Choroid plexus epithelial cell (primary cell): ENCODE measurements around the genes TPM1 and RAB8B.

DNA sequence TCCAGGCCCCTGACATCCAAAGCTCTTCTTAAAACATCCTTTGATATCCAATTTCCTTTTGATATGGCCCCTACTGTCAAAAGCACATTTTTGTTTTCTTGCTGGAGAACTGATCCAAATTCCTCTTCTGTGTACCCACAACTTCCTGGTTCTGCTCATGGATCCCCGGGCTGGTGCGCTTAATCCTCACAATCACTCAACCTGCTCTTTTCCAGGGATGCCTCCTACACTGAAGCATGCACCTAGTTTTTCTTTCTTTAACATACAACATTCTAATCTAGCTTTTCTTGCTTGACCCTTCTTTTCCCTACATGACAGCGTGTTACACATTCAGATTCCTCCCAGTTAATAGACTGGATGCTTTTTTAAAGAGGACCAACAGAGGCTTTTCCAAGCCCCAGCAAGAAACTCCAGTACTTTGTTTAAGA, 126.6 kb downstream of the RORA start:
- RRBS, result no CpG with 5 or more reads among the region's 3 CpGs

- RRBS, result 2% methylated on average over 8 of the region's 44 CpGs
These were observed 1.9 kb downstream of the RORA start for GRCh38 chr15:61226896-61227917.

- RRBS, result no CpG with 5 or more reads among the region's 11 CpGs
These were observed 319 bp downstream of the C2CD4A start for GRCh38 chr15:62067101-62067490.

GRCh38 chr15:62098975-62099771, 32.4 kb downstream of the C2CD4A start:
- RRBS, result no CpG with 5 or more reads among the region's 8 CpGs

- RRBS, result no CpG with 5 or more reads among the region's 11 CpGs
These were observed 7.9 kb upstream of the C2CD4B start for GRCh38 chr15:62172705-62173730.

DNA sequence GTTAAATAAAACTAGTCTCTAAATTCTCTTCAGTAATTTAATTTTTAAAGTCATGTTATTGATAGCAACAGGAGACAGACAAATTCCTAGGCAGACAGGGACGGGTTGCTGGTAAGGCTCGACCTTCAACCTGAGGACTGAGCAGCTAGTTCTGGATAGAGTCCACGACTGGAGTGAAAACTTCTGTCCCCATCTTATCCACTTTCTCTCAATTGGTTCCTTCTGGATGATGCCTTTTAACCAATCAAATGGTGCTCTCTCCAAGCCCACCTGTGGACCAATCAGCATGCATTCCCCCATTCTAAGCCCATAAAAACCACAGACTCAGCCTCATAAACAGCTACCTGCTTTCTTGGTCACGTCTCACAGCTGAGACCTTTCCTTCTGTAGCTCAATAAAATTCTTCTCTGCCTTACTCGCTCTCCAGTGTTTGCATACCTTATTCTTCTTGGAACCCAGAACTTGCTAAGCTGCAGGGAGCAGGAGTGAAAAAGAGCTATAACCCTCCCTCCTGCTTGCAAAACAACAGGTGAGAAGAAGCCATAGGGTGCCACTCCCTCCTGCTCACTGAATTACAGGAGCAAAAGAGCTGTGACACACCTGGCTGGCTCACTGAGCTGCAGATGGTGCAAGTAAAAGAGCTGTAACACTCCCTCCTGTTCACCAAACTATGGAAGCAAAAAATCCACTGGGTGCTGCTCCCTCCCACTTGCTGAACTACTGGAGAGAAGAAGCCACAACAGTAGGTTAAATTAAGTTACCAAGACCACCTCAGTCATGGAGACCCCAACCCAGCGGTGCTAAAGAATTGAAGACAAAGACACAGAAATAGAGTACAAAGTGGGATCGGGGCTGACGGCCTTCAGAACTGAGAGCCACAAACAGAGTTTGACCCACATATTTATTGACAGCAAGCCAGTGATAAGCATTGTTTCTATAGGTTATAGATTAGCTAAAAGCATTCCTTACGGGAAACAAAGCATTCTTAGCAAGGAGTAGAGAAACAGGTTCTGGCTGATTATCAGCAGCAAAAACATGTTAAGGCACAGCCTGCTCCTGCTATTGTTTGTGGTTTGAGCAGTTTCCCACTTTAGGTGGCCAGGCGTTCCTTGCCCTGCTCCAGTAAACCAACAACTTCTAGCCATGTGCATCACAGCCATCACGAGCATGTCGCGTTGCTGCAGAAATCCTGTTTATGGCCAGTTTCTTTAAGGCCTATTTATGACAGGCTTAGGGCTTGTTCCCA, 44.3 kb upstream of the C2CD4B start:
- RRBS, result no CpG with 5 or more reads among the region's 13 CpGs

GRCh38 chr15:62608007-62608507, 217.7 kb downstream of the TLN2 start:
- RRBS, result no CpG with 5 or more reads among the region's 4 CpGs

GRCh38 chr15:62799852-62800361, 242.6 kb upstream of the TPM1 start:
- RRBS, result no CpG with 5 or more reads among the region's 5 CpGs

DNA sequence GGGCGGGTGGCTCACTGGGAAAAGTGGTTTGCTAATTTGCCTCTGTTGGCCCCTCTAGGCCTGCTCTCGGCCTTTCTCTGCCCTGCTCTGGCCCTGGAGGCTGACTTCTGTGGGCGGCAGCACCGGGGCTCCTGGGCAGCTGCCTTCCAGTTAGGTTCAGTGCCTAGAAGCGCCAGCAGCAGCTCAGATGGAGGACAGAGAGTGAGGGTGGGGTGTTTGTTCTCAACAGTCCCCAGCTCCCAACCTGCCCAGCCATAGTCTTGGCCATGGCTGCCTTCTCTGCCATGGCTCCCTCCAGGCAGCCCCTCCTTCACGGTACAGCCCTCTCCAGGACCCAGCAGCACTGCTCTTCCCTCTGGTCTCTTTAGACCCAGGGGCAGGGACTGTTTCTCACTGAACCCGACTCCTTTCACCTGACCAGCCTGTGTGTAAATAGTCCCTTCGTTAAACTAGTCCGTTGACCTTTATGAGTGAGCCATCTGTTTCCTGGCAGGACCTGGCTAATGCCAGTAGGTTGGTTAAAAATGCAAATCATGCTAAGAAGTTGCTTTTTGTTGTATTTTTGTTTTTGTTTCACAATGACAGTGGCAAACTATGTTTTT, 107.0 kb upstream of the TPM1 start:
- RRBS, result no CpG with 5 or more reads among the region's 9 CpGs

DNA sequence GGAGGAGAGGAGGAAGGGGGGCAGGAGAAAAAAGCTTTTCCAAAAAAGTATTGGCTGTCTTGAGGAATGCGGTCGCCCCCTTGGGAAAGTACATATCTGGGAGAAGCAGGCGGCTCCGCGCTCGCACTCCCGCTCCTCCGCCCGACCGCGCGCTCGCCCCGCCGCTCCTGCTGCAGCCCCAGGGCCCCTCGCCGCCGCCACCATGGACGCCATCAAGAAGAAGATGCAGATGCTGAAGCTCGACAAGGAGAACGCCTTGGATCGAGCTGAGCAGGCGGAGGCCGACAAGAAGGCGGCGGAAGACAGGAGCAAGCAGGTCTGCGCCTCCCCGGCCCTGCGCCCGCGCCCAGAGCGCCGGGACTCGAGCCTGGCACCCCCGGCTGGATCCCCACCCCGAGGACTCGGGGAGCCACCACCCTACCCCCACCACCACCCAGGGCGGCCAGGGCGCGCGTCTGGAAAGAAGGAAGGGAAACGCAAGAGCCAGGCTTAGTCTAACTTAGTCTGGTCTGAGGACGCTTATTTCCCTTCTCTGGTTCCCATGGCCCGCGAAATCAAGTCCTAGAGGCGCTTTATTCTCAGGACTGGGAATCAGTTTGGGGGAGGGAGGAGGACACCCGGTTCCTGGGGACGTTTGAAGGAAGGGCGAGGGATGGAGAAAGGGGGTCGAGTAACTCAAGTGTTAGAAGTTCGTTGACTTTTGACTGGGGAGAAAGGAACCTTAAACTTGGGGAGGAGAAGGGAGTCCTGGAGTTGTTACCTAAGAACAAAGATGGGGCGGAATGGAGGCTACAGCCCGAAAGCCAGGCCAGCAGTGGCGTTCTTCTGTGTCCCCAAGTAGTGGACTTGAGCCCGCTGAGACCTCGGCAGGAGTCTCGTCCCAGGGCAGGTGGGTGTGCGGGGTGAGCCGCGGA, at the start of gene TPM1:
TPM1 (plus strand) TSS at position 120 of the 914 bp plus-strand sequence.
- RRBS, result no CpG with 5 or more reads among the region's 60 CpGs

DNA sequence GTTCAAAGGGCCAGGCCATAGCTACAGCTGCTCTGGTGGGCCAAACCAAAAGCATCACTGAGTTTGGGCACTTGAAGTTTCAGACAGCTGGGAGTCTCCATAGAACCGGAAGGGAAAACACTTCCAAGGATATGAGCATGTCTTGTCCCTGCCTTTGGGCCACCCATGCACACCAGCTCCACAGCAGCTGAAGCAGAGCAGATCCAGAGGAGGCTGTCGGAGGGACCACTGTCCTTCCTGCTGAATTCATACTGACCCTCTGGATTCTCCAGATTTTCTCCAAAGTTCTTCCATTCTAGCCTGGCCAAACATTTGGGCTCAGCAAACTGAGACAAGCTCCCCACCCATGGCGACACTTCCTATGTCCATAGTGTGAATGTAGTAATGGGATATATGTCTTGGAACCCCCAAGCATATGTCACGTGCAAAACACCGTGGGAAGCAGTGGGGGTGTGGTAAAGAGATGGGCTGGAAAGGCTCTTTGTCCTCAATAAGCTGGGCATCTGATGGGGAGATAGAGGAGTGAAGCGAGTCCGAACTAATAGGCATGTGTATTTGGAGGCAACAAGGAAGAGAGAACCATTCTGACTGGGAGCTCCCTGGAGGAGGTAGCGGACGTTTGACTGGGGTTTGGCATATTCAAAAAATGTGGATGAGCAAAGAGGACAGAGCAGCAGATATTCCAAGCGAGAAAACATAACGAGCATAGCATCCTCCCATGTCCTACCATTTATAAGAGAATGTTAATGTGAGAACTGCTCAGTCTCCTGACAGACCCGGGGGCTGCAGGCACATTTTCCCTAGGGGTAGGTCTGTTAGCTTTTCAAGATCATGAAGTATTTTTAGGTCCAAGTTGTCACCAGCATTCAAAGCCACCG, 25.4 kb downstream of the TPM1 start:
- RRBS, result no CpG with 5 or more reads among the region's 13 CpGs

DNA sequence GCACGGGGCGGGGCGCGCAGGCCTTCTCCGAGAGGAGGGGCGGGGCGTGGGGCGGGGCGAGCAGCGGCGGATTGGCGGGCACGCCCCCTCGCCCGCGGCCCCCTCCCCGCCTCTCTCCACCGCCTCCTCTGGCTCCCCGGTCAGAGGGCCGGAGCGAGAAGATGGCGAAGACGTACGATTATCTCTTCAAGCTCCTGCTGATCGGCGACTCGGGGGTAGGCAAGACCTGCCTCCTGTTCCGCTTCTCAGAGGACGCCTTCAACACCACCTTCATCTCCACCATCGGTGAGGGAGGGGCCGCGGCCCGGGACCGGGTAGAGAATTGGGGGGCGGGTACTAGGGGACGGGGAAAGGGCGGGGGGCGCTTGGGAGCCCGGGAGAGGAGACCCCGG, at the start of gene RAB8B:
RAB8B (plus strand) TSS at position 143 of the 392 bp plus-strand sequence.
- RRBS, result 1% methylated on average over 6 of the region's 40 CpGs

GRCh38 chr15:63256694-63257056, 20.7 kb upstream of the APH1B start:
- RRBS, result no CpG with 5 or more reads among the region's 2 CpGs

DNA sequence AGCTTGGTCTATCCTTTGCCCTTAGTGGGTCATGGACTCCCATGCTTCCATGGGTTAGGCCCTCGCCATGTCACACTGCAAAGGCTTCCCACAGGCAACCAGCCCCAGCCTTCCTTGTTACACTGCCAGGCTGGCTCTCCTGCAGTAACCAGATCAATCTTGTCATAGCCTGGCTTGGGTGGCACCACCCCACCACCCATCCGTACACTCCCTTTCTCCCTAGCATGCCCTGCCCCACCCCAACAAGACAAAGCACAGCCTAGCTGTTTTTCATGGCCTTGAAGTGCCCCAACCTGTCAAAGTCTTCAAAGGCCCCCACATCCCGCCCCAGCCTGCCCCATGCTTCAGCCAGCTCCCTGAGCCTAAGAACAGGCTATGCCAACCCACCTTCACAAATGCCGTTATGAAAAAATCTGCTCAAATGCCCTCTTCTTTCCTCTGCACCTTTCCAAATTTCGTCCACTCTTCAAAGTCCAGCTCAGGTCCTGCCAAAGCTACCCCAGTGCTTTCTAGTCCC, 30.4 kb downstream of the CA12 start:
- RRBS, result no CpG with 5 or more reads among the region's 5 CpGs

DNA sequence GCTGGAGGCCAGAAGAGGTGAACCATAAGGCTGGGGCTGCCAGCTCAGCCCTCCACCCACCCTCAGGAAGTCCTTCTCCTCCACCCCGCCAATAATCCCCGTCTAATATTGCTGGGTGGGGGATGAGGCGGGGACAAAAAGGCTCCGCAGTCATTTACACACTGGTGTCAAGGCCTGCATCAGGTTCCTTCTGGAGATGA, 27.0 kb downstream of the CA12 start:
- RRBS, result no CpG with 5 or more reads among the region's 4 CpGs

GRCh38 chr15:63389690-63390306, 8.2 kb upstream of the CA12 start:
- RRBS, result no CpG with 5 or more reads among the region's 4 CpGs

DNA sequence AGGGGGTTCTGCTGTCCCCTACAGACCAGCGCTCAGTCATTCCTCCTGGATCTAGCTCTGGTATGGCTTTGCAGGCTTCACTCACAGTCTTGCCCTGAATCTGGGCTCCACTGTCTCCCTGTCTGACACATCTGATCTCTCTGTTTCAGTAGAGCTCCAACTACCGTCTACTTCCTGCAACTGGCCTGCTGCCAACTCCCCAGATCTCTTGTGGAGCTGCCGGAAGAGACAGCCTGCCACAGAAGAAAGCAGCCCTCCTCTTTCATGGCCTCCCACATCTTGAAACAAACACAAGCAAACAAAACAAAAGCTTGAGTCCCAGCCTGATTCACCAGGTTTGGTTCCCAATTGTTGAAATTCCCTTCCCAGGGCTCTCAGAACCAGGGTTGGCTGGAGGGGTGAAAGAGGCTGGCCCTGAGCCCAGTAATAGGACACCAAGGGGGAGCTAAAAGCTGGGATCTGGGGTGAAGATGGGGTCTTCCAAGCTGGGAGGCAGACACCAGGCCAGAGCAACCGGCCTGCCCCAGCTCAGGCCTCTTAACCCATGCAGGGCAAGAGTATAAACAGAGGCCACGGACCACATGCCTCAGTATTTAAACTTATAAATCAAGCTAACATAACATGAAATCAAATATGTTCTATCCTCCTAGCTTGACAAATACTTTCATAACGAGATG, 55.3 kb upstream of the CA12 start:
- RRBS, result no CpG with 5 or more reads among the region's 6 CpGs

GRCh38 chr15:63596027-63596424, 1.2 kb upstream of the FBXL22 start:
- RRBS, result no CpG with 5 or more reads among the region's 7 CpGs

GRCh38 chr15:63598316-63599196, 1.4 kb downstream of the FBXL22 start:
- RRBS, result no CpG with 5 or more reads among the region's 9 CpGs